Vein endothelial cell (primary cell): ENCODE measurements around a stretch of chr1.

DNA sequence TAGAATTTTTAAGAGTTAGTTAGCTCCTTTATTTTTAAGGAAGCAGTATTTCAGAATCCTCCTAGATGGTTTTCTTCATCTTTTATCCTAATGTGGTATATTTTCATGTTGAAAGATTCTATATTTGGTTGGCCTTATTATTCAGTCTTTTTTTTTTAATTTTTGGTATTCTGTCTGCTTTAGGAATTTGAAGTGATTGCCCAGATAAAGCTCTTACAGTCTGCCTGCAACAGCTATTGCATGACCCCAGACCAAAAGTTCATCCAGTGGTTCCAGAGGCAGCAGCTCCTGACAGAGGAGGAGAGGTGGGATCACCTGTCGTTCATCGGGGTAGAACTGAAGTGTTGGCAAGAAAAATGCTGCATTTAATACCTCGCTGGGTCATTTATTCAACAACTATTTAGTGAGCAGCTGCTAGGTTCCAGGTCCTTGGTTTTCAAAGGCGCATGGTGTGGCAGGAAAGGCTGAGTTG is 99.8 kb downstream of the RGL1 start:
- CAGE, long polyA plus RNA = no peak

DNA sequence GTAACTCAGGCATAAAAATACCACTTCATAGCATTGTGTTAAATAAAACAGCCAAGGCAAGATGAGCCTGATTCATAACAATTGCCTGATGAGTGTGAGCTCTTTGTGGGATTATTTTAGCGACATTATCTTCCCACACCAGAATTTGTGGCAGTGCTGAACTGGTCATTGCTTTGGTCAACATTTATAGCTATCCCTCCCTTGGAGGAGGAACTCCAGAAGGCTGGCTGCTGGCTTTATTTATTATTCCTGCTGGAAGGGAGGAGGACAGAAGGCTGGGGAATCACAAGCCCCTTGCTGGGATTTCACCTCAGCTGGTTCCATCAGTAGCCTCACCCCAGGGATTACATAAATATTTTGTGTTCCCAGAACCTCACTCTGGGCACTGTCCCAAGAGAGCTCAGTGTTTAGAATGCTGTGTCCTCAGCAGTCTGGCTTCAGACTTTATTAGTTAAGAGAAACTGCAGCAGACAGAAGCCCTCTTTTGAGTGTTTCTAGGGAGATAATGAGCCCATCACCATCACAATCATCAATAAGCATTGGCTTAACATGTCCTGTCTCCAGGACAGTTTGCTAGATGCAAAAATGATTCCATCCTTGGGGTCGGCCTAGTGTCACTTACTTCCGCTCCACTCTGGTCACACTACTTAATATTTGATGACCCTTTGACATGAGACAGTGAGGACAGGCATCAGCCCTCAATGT is 102.8 kb upstream of the C1orf21 start:
- CAGE, long polyA plus RNA = no peak

GRCh38 chr1:184366965-184367325 is 19.9 kb upstream of the C1orf21 start:
- CAGE, long polyA plus RNA = no peak

DNA sequence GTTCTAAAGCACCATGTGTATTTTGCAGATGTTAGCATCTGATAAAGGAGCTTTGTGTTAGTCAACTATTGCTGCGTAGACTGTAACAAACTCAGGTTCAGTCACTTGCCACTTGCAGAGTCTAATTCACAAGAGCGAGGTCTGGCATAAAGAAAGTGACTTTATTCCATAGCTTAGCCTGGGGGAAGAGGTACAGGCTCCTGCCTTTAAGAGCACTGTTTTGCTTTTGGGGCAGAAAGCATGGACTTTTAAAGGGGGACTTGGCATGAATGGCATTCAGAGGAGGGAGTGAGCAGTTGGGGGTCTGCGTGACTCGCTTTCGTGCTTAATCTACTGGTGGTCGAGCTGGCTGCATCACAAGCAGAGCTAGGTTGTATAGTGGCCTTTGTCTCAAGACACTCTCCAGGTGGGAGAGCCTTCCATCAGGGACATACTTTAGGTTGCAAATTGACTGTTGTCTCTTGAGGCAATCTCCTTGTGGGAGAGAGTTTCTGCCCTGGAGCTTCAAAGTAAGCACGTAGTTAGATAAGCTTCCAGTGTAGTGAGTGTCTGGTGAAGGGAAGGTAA is 93.8 kb downstream of the C1orf21 start:
- CAGE, long polyA plus RNA = no peak

DNA sequence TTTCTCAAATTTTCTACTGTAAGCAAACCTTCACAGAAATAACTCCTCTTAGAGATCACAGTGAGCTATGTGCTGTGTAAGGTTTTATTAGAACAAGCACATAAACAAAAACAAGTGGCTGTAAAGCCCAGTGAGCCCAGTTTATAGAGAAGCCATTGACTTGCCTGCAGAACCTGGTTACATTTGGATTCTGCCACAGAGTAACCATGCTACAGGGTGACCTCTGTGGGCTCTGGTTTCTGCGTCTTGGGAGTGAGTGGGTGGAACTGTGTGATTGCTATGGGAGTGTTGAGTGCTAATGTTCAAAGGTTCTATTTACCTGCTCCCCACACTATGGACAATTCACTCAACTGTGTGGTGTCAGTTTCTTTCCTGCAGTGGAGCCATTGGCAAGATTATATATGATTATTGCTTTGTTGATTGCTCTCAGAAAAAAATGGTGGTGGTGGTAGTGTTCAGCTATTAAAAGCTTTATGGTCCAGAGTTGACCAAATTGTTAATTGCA is 105.3 kb downstream of the C1orf21 start:
- CAGE, long polyA plus RNA = no peak

- CAGE, long polyA plus RNA = no peak
Measured at GRCh38 chr1:184518548-184519504, 132.0 kb downstream of the C1orf21 start.

- CAGE, long polyA plus RNA = no peak
Measured at GRCh38 chr1:184690472-184691131, 64.1 kb downstream of the EDEM3 start.

DNA sequence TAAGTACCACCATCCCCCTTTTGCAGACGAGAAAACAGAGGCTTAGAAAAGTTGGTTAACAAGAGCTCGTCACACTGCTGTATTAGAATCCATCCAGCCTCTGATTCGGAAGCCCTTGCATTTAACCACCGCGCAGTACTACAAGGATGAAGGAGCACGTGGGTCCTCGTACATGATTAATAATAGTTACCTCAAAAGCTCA is 778 bp upstream of the EDEM3 start:
- CAGE, long polyA plus RNA = no peak

DNA sequence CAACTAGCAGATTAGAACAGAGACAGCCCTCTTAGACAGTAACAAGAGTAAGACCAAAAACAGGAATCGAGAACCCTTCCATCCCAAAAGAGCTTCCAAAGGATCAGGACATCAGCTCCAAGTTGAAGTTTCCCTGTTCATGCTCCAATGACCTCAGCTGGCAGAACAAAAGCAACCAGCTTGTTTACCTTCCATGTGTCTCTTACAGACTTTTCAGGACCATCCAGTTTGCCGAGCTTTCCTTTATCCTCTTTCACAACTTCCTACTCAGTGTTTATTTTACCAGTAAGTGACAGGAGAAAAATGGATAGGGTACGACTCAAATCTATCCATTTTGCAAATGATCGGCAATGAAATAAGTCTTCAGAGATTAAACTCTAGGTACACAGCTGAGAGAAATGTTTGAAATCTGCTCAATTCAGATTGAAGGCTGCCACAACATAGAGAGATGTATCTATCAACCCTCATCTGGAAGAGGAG is 44.4 kb downstream of the NIBAN1 start:
- CAGE, long polyA plus RNA = no peak

GRCh38 chr1:185281074-185281869 is 35.8 kb downstream of the IVNS1ABP start:
- CAGE, long polyA plus RNA = no peak

GRCh38 chr1:185297994-185298383 is 19.1 kb downstream of the IVNS1ABP start:
- CAGE, long polyA plus RNA = no peak

GRCh38 chr1:185305979-185306766 is 10.9 kb downstream of the IVNS1ABP start:
- CAGE, long polyA plus RNA = no peak

DNA sequence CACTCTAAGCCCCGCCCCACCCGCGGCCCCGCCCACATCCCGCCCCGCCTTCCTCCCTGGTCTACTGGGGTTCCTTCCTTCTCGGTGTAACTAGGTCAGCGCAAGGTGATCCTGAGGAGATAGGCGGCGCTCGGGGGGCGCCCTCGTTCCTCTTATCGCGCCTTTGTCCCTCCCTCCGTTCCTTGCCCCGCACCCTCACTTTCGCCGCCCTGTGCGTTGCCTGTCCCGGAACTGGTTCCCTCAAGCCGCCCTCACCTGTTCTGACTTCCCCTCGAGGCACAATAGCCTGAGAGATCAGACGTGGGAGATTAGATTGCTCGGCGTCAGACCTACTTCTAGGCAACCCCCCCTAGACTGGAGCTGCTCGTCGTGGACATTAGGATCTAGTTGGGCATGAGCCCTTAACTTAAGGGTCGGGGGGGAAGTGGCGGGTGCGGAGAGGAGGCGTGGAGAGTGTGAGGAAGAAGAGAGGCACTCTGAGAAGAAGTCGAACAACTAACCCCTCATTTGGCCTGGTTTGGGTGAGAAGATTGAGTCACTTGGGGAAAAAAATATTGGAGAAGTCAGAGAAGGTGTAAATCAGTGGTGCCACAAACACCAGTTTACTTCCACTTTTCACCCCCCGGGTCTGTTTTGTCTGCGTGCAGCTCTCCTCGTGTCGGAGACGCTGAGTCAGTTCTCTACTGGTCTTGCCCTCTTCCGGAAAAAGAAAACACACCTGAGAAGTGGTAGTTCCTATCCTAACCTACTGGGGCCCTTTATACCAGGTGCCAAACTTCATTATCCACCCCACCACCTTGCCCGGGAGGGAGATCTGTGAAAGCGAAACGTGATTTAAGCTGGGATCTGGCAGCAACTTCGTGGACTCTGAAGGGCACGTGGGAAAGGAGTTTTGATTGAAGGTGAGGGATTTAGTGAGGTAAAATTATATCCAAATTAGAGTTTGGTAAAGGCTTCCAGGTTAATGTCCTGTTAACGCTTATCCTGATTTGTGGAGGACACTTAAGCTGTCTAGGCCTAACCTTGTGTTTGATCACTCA is 653 bp upstream of the IVNS1ABP start:
- CAGE, long polyA plus RNA = no peak

DNA sequence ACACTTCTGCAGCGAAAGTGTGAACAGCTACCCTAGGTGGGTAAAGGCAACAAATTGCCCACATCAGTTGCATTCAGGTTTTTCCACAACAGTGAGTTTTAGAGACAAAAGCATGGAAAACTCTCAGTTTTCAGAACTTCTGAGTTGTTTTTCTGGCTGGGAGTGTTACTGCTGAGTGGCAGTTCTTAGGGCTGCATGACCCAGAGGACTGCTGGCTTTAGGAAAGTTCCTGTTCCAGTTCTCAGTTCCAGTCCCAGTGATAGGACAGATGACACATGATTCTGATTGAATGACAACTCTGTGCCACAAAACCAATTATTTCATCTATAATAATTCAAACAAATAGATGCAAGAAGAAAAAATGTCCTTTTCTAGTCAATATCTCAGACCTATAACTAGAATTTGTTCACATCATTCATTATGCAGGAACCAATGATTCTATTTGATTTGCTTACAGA is 29.3 kb upstream of the IVNS1ABP start:
- CAGE, long polyA plus RNA = no peak

- CAGE, long polyA plus RNA = no peak
Measured at GRCh38 chr1:185484002-185484451, 167.0 kb upstream of the IVNS1ABP start.

DNA sequence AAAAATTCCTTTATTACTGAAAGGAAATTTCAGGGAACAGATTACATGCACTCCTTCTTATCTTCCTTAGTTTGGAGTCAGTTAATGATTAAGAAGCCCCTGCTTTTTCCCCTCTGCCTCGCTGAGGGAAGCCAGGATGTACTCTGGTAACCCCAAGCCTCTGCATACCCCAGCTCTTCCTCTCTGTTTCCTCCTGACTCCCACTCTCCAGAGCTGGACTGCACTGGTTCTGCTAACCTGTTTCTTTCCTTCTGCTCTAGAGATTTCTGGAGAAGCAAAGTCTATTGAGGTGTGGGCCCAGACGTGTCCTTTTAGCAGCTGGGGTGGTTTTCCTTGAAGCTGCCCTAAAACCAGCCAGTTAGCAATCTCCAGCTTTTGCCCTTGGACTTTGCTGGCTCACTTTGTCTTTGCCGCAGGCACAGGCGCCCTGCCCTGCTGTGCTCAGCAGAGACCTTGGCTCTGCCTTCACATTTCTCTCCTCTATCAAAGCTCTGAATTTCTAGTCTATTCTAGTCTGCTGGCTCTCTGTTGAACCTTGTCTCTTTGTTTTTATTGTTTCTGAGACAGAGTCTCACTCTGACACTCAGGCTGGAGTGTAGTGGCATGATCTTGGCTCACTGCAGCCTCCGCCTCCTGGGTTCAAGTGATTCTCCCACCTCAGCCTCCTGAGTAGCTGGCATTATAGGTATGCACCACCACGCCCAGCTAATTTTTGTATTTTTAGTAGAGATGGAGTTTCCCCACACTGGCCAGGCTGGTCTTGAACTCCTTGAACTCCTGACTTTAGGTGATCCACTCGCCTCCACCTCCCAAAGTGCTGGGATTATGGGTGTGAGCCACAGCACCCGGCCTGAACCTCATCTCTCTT is 171.9 kb upstream of the IVNS1ABP start:
- CAGE, long polyA plus RNA = no peak

DNA sequence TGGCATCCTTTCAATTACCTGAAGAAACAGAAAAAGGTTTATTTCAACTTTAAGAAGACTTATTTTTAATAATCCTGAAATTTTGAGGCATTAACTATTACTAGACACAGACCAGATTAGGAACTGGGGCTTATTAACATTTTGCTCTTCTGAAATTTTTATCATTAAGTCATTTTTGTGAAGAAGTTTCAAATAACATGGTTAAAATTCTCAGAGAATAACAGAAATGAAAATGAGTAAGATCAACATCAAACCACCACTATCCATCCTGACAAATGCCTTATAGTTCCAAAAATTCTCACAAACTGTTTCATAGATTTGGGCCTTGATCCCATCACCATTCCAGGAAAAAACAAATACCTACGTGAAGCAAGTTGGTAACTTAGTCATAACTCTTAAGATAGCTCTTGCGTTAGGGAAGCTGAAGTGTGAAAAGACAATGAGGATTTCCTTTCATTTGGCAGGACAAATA is 55.3 kb upstream of the HMCN1 start:
- CAGE, long polyA plus RNA = no peak

- CAGE, long polyA plus RNA = no peak
Measured at GRCh38 chr1:186374973-186375107, 213 bp downstream of the TPR start.

DNA sequence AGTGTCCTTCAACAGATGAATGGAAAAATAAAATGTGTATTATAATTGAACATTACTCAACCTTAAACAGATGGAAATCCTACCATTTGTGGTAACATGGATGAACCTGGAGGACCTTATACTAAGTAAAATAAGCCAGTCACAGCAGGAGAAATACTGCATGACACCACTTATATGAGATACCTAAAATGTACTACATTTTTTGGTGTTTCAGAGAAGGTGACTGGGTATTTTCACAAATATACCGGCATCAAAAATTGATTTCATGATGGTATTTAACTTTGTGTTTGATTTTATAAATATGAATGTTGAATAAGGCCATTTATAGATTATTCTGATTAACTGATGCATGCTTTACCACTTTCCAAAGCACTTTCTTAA is 299.8 kb downstream of the PLA2G4A start:
- CAGE, long polyA plus RNA = no peak

- CAGE, long polyA plus RNA = no peak
Measured at GRCh38 chr1:188377987-188378392, 1549.2 kb downstream of the PLA2G4A start.